Parotid gland (tissue), 1 donor: Measurements from ENCODE around the genes SLC22A1 and AGPAT4.

DNA sequence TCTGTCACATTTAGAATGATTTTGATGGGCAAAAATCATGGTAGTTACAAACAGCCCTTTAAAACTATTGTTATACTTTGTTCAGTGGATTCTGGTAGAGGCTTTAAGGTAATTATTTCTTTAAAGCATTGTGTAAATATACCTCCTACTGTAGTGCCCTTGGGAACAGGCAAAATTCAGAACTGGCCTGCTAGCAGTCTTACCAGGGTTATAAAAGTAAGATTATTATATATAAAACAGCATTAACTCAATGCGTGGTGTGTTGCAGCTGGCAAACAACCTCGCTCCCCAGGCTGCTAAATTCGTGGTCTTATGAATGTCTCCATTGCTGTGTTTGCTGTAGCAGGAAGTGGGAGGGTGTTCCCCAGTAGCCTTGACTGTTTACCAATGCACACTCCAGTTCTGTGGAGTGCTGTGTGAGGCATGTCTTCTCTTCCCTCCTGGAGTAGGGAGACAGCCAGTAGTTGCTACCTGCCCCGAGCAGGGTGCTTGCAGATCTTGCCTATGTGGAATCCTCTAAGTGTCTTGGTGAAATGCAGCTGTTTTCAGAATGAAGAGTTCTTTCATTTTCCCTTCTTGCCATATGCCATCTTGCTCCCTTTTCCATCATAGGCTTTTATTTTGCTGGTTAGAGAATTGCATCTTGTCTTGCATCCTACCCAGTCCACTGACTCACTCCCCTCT is 45.3 kb downstream of the IGF2R start:
- PRO-cap, result no peak

- PRO-cap, result no peak
Measured at GRCh38 chr6:160032284-160032768, 63.4 kb downstream of the IGF2R start.

- PRO-cap, result no peak
Measured at GRCh38 chr6:160096341-160096884, 25.2 kb upstream of the SLC22A1 start.

DNA sequence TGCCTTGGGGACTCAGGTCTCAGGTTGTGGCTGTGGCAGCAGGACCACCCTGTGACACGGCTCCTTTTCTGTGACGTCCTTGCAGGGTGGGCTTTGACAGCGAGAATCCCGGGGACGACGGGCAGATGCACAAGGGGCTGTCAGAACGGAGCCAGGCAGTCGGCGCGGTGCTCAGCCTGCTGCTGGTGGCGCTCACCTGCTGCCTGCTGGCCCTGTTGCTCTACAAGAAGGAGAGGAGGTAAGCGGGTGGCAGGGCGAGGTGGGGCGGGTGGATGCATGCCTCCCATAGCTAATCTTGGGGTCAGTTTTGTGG is 19.2 kb upstream of the SLC22A1 start:
- PRO-cap, result no peak

- PRO-cap, result no peak
Measured at GRCh38 chr6:160105350-160105929, 16.2 kb upstream of the SLC22A1 start.

GRCh38 chr6:160121426-160122424 is at the start of gene SLC22A1:
Gene SLC22A1 (plus strand): TSS chr6:160121815.
- PRO-cap, result no peak

DNA sequence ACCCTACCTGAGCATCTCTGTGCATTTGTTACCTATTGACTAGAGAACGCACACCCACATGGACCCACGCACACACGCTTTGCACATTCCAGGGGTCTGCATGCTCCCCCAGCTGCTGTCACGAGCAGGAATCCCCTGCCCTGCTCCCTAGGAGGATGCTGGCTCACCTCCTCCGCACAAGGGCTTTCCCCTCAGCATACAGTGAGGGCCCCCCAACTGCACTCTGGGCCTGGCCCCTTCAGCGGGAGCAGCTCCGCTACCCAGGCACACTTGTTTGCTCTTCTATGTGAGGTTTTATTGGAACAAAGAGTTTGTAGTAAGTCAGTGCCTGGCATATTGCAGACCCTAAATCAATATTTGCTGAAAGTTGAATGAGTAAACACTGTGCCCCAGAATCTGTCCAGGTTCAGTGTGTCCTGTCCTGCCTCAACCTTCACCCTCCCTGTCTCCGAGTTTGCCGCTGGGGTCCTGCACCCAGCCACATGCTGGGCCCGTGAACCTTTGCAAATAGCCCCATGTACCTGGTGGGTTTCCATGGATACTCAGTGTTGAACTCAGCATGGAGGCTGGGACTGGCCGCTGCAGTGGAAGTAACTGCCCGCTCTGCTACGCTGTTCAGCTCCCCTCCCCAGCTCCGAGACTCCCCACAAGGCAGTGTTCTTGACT is 15.6 kb downstream of the SLC22A1 start:
- PRO-cap, result no peak

DNA sequence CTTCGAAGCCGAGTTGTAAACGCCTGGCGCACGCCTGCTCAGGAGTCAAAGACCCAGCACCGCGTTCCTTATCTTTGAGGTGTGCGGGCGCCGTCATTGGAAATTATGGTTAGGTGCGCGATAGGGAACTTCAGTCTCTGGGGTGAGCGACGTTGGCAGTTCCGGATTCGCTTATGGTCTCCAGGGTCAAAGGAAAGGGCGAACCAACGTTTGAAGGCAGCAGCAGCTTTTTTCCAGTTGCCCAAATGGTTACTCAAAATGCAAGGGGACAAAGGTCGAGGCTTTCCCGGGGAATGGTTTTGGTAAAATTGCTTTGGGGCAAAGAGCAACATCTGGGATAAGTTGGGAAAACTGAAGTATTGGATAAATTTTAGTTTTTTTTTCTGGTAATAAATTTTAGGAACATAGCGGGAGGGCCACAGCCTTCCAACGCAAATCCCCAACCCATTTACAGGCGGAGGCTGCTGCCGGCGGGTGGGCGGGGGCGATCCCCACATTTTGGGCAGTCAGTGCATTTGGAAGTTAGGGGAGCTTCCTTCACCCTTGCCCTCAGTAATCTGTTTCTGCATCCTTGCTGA is 1.0 kb downstream of the SLC22A3 start:
- PRO-cap, result no peak

- PRO-cap, result no peak
Measured at GRCh38 chr6:160349685-160350168, 1.5 kb downstream of the SLC22A3 start.

DNA sequence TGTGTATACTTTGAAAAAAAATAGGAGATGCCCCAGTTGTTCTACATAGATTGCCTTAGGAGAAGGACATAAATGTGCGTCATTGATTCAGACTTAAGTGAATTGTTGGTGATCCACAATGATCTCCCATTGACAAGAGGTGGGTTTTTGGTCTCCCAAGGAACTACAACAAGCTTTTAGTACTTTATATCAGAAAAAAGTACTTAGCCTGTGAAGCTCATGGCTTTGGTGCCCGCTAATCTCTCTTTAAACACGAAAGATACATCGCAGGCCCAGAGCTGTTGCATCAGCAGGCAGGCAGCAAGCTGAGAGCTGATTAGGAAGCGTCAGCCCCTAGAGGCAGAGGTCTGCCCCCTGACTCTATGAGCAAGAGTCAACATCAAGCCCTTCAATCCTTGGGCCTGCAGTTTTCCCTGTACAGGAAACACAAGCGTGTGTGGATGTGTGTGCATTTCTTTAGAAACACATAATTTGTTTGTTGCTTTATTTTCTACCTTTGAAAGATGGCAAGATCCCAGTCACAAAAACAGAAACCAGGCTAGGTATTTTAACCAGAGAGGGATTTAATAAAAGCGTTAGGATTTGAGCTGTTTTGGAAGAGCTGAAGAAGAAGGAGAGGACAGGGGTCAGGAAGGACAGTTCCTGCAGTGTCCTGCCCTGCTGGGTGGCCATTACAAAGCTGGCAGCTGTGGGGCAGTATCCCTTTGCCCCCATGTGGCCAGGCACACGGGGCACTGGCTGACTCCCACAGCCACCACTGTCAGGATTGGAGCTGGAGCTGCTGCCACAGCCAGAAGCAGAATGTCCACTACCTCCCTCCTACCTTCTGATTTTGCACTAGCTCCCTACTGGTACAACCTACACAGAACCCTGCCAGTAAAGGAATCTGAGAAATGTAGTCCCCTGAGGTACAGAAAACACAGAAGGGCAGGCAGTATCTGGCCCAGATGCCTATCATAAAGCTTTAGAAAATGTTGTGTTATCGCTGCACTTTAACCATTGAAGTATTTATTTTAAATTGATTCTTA is 46.3 kb downstream of the SLC22A3 start:
- PRO-cap, result no peak

DNA sequence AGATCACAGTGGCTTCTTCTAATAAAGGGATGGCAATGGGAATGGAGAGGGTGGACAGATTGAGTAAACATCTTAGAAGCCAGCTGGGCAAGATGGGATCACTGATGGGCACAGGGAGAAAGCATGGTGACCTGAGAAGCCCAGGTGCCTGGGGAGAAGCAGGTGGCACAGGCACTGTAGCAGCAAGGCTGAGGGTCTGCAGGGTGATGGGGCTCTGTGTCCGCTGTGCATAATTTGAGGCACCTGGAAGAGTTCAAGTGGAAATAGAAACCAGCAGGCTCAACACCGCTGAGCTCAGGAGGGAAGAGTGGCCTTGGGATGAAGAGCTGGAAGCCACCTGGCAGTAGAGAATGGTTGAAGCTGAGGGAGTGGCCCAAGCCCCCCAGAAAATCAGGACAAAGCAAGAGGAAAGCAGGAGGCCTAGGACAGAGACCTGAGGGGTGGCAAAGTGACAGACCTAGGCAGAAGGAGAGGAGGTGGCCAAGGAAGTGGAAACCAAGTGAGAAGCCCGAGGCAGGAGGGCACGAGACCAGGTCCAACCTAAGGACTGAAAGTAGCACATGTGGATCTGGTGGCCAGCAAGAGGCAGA is 97.5 kb downstream of the SLC22A3 start:
- PRO-cap, result no peak

DNA sequence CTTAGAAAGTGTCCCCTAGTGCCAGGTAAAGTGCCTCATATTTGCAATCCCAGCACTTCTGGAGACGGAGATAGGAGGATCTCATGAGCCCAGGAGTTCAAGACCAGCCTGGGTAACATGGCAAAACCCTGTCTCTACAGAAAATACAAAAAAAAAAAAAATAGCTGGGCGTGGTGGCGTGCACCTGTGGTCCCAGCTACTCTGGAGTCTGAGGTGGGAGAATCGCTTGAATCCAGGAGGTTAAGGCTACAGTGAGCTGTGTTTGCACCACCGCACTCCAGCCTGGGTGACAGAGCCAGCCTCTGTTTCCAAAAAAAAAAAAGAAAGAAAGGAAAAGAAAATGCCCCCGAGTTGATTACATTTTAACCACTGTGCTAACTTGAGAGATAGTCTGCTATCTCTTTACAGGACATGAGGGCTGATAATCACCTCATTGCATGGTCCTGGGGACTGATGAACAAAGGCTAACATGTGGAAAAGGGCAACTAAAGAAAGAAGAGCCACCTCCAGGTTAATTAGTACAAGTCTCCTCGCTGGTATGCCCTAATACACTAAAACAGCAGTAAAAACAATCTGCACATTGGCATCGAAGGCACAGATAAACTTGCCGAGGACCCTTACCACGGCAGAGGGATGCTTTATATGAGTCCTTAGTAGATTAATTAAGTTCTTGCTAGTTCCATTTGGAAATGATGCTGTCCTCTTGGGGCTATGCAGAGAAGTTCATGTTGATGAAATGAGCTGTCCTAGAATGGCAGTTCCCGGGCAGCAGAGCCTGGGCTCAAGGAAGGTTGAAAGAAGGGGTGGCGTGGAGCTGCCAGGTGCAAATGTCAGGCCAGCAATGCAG is 4.2 kb upstream of the PLG start:
- PRO-cap, result no peak

DNA sequence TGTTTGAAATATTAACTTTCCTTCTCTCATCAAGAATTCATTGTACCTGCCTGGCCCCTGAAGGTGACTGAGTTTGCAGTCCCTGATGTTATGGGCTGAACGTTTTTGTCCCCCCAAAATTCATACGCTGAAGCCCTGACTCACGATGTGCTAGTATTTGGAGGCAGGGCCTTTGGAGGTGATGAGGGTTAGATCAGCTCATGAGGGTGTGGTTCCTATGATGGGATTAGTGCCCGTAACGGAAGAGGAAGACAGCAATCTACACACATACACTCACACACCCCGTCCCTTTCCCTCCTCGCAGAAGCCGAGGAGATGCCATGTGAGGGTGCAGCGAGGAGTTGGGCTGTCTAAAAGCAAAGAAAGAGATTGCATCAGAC is 64.9 kb upstream of the MAP3K4 start:
- PRO-cap, result no peak

DNA sequence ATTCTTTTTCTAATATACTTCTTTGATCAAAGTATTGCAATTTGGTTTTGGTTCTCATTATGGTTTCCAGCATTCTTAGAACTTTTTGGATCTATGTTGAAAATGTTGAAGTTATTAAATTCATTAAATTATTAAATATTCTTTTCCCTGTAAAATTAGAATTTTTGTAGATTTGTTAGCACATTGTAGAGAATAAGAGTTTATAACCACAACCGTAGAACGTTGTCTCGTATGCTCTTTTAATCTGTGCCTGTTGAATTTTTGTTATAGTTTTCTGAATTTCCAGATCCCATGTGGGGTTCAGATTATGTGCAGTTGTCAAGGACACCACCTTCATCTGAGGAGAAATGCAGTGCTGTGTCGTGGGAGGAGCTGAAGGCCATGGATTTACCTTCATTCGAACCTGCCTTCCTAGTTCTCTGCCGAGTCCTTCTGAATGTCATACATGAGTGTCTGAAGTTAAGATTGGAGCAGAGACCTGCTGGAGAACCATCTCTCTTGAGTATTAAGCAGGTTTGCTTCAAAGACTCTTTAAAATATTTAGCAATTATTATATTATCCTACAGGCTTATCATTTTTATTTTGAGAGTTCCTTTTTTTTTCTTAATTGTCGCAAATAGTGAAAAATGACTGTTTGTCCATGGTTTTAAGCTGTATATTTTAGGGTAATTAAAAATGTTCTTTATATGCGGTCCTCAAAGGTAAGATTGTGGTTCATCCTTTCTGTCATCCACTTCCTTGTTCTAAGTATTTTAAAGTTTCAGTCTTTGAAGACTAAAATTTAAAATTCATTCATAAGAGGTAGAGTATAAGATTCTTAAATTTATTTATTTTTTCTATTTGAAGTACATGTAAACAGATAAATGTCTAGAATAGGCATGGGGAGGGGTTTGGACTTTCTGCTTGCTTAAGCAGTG is 79.0 kb downstream of the MAP3K4 start:
- PRO-cap, result no peak

- PRO-cap, result no peak
Measured at GRCh38 chr6:161106216-161106830, 114.8 kb downstream of the MAP3K4 start.

DNA sequence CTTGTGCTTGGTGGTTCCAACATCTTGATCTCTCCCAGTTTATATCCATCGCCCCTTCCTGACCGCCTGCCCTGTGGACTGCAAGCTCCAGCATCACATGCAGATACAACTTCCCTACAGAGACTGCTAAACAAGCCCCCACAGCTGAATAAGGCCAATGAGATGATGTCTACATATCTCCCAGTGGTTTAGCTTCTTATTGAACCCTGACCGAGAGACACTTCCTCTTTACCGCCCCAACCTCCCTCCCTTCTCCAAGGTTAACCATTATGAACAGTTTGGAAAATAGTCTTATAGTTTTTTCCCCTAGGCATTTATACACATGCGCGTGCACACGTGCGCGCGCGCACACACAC is 103.8 kb downstream of the AGPAT4 start:
- PRO-cap, result no peak

- PRO-cap, result bidirectional peak, plus-strand start at chr6:161274228, minus-strand start at chr6:161274024
Measured at GRCh38 chr6:161273253-161274354, at the start of gene AGPAT4. Gene AGPAT4 (minus strand): TSS chr6:161274061.

DNA sequence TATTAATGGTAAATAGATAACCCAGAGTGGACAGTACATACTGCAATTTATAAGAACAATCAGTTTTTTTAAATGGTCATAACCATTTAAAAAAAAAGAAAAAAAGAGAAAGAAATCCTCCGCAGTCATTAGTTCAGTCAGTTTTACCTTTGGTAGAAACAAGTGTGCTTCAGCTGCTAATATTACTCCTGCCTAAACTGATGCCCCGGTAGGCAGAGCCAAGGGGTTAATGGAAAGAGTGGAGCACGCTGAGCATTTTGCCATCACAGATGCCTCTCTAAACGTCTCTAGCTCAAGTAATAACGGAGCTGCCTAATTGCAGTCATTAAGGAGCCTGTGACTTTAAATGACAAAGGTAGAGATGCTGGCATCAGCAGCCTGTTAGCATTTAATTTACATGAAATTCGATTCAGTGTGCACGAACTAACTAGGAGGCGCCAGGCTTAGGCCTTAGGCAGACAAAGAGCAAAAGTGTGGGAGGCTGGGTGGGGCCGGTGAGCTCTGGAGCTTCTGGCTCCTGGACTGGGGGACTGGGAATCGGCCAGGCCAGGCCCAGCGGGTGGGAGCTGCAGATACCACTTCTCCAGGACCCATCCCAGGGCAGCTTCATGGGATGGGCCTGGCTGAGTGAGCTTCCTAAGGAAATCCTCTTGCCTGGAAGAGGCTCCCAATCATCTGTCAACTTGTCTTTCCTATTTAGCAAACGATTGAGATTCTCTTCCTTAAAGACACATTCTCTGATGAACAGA is 169.9 kb upstream of the AGPAT4 start:
- PRO-cap, result no peak

GRCh38 chr6:163210364-163210831 is 204.1 kb upstream of the QKI start:
- PRO-cap, result no peak

- PRO-cap, result no peak
Measured at GRCh38 chr6:163260426-163261009, 154.0 kb upstream of the QKI start.